Mesangial cell (primary cell): Measurements from ENCODE around the gene MAGI1.

DNA sequence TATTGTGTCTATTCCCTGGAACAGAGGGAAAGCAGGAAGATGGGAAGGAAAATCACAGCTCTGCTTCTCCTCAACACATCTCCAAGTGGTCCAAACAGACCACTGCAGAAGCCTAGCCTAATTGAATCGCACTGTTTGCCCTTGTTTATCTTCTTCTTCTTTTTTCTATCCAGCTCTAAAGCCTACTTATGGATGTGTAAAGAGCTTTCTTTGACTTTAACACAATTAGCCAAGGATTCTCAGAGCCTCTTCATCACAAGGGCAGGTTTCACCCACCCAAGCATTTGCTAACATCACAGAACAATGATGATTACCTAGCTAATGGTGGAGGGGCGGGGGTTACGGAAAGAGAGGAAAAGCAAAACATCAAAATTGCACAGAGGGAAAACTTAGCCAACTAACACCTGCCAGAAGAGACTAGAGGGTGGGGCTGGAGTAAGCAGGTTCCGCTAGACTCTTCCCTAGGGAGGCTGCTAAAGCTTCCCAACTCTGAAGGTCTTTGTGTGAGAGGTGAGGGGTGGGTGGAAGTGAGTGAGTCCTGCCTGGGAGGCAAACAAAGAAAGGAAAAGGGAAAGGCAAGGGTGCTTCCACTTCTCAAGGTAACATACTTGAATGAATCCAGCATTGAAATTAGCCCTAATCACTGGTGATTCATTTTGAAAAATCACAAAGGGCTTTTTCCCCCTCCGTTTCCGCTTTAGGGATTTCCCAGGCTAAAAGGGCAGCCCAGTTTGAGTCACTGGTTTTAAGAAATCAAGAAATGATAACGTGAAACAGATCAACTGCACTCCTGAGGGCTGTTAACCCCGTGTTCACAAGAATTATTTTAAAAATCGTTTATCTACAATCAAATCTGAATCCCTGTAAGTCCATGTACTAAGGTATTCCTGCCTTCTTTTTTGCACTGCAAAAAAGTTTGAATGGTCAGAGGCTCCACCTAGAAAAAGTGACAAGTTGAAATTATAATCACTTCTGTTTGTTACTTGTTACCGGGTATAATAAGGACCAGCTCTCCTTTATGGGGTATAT lies 220.4 kb upstream of the ADAMTS9 start:
- RAMPAGE, long total RNA = no peak

GRCh38 chr3:65027194-65027758 lies 339.5 kb upstream of the ADAMTS9 start:
- RAMPAGE, long total RNA = no peak

DNA sequence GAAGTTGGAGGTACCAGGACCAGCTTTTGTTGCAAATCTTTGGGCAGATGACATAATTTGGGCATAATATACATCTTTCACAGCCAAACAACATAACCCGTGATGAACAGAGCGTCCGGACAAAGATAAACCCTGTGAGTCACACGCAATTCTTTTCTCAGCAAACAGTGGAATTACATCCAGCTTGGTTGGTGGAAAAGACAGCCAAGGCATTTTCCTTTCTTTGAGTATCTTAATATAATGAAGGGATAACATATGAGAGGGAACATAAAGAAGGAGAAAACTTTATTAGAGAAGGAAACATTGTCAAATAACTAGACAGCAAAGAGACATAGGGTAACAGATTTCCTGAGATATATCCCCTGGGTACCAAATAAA lies 419.5 kb upstream of the ADAMTS9 start:
- RAMPAGE, long total RNA = no peak

DNA sequence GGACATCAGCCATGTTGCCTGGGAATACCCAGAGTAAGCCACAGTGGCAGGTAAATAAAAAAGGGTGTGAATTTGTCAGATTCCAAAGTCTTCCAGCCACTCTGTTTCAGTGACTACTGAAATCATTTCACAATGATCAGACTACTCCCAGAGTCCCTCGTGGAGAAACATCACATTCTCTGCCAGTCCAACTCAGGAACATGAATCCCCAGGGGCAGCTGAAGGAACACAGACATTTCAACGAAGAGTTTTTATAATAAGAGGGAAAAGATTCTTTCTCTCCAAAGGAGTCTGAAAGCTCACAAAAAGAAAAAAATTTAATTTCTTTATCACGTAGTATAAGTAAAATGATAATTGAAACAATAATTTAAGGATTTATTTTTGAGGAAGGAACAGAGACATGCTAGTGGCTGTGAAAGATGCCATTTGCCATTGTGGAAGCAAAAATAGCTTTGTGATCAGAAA lies 493.9 kb upstream of the ADAMTS9 start:
- RAMPAGE, long total RNA = no peak

- RAMPAGE, long total RNA = no peak
Measured at GRCh38 chr3:65265504-65265913, 577.7 kb upstream of the ADAMTS9 start.

DNA sequence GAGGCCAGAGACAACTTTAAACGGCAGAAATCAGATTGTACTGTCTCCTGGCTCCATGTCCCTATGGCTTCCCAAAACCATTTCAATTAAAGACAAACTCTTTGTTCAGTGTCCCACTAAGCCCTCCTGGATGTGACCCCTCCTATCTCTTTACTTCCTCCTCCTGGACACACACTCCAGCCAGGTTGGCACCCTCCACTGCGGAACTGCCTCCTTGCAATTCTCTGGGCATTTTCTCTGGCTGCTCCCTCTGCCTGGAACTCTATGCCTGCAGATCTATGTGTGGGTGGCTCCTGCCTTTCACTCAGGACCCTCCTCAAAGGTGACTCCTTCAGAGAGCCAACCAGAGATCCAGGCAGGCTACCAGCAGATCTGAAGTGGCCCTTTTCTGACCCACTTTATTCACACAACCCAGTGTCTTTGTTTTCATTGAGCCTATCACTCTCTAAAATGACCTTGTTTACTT lies 626.7 kb downstream of the MAGI1 start:
- RAMPAGE, long total RNA = no peak

DNA sequence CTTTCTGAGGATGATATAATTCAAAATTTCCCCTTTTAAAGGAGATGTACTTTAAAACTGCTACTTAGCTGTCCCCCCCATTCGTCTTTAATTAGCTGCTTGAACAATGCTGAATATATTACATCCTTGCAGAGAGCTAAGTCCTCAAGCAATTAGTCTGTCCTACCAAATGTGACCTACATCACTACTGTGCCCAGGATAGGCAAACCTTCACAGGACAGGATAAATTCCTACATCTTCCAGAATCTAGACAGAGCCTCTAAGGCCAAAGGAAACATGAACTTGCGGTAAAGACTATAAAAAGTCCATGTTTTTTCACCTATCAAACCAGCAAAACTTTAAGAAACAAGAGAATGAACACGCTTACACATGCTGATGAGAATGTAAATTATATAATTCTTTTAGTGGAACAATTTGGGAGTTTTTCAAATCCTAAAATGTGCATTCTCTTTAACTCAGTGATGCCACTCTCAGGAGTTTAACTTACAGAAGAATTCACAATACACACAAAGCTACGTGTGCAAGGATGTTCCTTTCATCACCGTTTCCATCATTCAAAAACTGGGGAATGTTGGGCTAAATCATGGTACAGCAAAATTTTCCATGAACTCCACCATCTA lies 448.1 kb downstream of the MAGI1 start:
- RAMPAGE, long total RNA = no peak

GRCh38 chr3:65597763-65598594 lies 440.7 kb downstream of the MAGI1 start:
- RAMPAGE, long total RNA = no peak

DNA sequence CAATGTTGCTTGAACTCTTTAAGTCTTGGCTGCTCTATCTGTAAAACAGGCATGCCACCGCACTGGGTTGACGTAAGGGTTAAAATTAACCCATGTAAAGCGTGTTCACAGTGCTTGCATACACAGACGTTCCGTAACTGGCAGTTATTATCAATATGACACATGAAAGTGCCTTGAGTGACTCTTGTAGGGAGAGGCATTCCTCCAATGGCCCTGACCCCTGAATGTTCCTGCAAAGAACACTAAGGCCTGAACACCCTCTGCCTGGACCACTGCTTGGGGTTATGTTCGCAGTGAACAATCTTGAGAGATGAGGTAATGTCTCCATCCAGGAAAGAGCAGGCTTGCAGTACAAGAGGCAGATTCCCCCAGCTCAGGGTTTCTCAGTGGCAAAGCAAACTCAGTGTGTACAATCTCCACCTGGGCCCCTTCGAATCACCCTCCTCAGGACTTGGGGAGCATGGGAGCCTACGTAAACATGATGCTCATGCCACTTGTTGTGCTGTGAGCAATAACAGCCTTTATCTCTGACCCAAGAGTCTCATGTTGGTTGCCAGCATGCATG lies 324.6 kb downstream of the MAGI1 start:
- RAMPAGE, long total RNA = no peak

DNA sequence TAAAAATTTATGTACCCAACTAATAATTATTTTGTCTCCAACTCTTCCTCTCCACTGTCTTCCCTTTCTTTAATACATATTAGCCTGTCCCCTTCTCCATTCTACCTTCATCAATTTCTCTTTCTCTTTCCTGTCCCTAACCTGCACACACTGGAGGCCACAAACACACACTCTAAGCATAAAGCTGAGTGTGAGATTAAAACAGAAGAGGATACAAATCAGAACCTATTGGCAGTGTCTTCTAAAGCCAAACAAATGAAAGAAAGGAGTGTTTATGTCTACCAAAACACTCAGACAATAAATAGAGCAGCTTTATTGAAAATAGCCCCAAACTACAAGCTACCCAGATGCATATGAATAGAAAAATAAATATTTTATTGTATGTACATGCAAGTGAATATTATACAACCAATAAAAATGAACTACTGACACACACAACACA lies 166.4 kb downstream of the MAGI1 start:
- RAMPAGE, long total RNA = no peak

DNA sequence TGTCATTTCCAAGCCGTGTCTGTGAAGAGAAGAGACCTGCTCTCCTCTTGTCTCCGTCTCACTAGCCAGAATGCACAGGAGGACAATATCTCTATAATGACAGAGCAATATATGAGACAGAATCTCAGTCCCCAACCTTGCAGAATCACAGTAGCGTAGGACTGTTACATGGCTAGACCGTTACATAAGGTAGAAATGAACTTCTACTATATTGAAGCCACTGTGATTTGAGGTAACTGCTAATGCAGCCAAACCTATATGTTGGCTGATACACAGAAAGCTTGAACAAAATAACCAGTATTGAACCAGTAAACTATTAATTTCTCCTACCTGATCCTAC lies 152.2 kb downstream of the MAGI1 start:
- RAMPAGE, long total RNA = no peak

DNA sequence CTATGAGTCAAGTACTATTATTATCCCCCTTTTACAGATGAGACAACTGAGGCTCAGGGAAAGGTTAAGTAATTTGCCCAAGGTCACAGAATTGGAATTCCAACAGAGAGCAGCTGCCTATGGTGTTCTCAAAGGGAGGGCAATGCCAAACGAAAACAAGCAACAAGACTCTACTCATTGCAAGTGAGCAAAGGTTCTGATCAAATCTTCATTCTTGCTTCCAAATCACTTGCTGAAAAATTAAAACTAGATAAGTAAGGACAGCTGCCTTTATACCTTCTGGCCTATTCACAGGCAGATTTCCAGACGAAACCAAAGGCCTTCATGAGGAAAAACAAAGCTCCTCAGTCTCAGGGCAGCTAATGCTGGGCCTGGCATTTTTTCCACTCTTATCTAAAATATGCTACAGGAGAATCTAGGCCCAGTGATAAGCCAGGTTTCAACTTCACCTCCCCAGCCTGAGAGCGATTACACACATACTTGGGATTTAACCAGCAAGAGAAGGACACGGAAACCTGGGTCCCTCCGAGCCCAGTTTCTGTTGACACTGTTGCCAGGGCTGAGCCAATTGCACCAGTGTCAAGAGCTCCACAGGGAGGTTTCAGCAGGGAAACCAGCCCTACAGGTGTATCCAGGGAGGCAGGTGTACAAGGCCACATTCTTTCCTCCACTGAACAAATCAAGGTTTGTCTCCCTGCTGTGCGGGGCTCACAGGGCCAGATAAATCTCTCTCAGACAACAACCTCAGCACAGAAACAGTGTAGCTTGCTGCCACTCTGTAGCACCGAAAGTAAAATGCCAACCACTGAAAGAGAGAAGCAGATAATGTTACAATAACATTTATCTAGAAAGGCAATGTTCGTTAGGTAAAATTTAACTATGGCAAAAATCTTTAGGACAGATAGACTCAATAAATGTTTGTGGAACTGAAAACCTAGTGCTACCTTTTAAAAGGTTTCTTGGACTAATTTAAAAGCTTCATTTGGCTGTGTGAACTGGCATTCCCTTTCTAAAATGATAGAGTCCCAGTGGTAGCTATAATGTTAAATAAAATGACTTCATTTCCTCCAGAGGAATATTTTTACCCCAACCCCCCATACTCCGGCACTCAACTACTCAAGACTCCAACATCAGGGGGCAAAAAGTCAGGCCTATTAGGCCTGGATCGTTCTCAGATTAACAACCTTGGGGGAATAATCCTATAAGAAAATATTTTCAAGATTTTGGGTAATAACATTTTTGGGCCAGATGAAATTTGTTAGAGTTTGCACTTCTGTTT lies 85.3 kb downstream of the MAGI1 start:
- RAMPAGE, long total RNA = no peak

- RAMPAGE, long total RNA = no peak
Measured at GRCh38 chr3:66010386-66011589, 27.9 kb downstream of the MAGI1 start.

- RAMPAGE, long total RNA = start-site peak on the minus strand at chr3:66038800-66038842, 22 reads
Measured at GRCh38 chr3:66038264-66039151, at the start of gene MAGI1. Gene MAGI1 (minus strand): TSS chr3:66038918.

DNA sequence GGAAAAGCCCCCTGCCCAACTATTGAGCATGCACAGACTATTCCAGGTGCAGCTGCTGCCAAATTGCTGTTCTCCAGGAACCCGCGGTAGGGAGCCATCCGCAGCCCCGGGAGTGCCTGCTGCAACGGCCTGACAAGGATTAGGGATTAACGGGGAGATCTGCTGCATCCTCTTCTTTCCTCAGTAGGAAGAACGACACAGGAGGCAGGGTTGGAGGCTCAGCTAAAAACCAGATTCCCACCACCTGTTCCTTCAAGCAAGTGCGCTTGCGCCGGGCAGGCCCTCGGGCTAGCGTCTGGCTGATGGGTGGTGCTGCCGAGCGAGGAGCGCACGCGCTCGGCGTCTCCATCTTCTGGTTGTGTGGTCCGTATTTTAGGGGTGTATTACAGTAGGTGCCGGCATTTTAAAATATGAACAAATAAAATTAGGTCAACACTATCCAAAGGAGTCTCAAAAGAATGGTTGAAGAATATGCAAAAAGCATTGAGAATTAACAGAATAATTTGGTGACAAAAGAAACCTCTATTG lies 25.4 kb upstream of the SLC25A26 start:
- RAMPAGE, long total RNA = no peak

- RAMPAGE, long total RNA = no peak
Measured at GRCh38 chr3:66377696-66378370, 123.0 kb downstream of the LRIG1 start.

DNA sequence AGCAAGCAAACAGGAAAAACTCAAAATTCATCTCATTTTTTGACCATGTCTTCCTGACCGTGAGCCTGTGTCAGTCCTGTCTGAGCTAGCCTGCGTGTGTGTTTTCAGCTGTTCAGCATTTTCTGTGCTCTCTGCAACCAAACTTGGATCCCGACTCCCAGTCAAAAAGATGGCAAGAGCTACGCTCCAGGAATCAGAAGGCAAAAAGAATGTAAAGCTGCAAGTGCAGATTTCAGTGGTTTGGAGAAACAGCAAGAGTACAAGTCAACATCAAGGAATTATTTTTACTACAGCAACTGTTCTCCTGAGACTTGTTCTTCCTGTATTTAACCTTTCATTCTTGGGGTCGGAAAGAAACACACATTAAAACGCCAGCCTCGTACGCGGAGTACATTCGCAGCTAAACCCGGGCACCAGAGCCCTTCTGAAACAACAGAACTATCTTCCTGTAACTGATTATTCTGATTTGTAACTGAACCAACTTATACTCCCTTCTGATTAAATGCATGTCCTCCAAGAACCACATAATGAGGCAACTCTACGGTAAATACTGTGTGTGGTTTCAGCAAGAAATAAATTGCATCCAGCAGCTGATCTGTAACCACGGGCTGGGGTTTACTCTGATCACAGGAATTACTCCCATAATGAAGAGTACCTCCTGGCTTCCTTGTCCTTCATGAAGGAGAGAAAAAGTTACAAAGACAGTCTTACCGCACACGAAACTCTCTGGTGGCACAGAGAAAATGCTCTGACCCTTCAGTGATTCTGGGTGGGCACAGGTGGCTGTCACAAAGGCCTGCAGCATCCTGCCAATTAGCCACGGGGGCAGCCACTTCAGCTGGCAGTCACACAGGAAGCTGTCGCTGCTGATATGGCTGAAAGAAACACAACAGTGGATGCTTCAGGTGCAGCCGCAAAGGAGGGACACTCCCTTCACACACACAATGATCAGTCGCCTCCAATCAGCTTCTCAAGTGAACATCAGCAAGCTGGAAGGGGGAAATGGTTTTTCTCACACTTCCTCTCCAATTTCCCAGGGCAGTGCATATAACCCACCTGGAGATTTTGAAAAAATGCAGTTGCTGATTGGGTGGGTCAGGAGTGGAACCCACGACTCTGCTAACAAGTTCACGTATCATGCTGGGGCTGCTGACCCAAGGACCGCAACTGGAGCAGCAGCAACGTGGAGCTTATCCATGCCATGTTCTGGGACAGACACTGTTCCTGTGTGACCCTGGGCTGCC lies 107.1 kb downstream of the LRIG1 start:
- RAMPAGE, long total RNA = no peak

GRCh38 chr3:66425056-66425539 lies 75.7 kb downstream of the LRIG1 start:
- RAMPAGE, long total RNA = no peak

DNA sequence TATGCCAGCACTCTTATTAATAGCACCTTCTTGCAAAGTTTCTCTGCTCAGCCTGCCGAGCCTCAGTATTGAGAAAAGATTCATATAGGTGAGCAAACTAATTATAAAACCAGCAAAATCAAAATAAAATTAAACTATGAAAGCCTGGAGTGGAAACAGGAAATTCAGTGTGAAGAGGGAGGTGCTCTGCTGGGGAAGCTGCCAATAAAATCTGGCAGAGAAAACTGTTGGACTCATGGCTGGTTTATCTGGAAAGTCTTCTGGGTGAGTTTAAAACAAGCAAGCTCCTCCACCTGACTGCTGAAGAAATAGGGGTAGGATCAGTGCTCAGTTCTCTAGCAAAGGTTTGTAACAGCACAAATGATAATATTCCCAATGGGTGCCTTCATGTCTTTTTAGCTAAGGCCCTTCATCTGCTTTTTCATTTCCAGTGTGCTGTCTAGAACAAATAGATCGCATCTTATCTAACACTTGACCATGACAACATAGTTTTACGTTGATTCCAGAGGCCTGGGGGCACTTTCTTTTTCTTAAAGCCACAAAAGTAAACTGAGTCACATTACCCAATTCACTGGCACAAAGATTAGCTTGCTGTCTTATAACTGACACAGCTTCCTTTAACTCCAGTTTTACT lies 50.1 kb downstream of the LRIG1 start:
- RAMPAGE, long total RNA = no peak

DNA sequence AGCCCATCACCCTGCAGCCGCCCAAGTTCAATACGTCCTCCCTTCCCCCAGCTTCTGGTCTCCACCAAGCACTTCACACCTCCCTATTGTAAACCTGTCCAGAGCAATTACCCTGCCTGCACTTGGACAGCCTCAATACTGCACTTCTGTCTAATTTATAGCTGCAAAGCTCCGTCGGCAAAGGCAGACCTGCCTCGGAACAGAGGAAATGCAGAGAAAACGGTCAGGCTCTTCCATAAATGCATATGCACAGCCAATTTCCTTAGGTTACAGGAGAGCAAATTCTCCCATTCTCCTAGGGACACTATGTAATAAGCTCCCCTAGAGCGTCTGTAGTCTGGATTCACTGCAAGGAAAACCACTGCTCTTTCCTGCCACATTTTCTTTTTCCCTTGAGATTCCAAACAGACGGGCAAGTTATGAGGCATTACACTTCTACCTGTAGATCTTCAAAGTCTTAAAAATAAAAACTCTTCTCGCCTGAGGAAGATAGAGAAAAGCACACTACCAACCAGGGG lies 21.7 kb downstream of the LRIG1 start:
- RAMPAGE, long total RNA = no peak